ENCODE data around the genes ST7L and MAGI3.

GRCh38 chr1:111435443-111435855 is 7.9 kb upstream of the OVGP1 start:
- RRBS, result no CpG with 5 or more reads among the region's 8 CpGs

DNA sequence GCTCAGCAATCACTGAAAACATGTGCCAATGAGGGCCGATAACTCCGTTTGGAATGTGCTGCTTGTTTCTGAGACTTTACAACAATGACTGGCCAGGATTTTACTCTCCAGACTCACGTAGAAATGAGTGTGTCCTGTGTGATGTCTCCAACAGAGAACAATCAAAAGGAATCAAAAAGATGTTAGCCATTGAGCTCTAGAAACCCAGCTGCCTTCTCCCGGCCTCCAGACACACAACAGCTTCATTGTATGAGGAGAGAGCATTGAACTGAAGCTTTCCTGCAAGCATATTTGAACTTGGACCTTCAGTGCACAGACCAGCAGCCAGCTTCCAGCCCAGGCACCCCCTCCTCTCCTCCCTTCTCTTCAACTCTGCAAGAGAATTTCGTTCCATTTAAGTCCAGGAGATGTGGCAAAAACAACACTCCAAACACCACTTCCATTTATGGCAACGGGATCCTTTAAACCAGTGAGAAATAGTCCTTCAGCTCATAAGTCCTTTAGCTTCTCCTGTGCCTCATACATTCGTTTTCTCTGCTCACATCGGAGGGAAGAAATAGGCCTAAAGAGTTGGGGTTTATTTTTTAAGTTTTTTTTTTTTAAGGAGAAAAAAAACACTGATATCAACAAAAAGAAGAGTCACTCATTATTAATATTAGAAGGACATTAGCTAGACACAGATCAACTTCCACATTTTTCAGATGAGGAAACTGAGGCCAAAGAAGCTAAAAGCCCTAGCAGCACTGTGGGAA is 32.4 kb upstream of the ADORA3 start:
- RRBS, result no CpG with 5 or more reads among the region's 8 CpGs

GRCh38 chr1:111619249-111619578 is 375 bp upstream of the RAP1A start:
- RRBS, result 4% methylated on average over 1 of the region's 5 CpGs

GRCh38 chr1:111684045-111684561 is 55.1 kb downstream of the INKA2 start:
- RRBS, result no CpG with 5 or more reads among the region's 2 CpGs

GRCh38 chr1:111991351-111991742 is 1.9 kb upstream of the KCND3 start:
- RRBS, result 4% methylated on average over 4 of the region's 7 CpGs

- RRBS, result no CpG with 5 or more reads among the region's 10 CpGs
These were observed 3.1 kb upstream of the KCND3 start for GRCh38 chr1:111992465-111993012.

GRCh38 chr1:112359650-112360949 is 35.9 kb upstream of the CTTNBP2NL start:
- RRBS, result no CpG with 5 or more reads among the region's 12 CpGs

DNA sequence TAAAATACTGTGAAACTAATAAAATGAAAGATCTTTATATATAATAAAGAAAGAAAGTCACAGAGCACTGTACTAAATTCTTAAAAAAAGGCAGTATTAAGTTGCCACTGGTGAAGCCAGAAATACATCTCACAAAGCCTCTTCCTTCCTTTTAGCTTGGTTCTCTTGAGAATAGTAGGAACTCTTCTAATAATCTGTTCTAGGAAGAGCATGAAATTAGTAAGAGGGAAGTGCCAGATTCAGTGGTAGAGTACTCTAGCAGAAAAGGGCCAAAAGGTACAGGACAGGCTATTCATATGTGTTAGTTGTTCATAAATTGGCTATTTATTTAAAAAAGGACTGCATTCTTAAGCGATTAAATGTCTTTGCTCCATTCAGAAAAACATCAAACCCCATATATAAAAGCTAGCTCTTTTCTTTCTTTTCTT is 33.8 kb downstream of the CTTNBP2NL start:
- RRBS, result no CpG with 5 or more reads among the region's 1 CpG

DNA sequence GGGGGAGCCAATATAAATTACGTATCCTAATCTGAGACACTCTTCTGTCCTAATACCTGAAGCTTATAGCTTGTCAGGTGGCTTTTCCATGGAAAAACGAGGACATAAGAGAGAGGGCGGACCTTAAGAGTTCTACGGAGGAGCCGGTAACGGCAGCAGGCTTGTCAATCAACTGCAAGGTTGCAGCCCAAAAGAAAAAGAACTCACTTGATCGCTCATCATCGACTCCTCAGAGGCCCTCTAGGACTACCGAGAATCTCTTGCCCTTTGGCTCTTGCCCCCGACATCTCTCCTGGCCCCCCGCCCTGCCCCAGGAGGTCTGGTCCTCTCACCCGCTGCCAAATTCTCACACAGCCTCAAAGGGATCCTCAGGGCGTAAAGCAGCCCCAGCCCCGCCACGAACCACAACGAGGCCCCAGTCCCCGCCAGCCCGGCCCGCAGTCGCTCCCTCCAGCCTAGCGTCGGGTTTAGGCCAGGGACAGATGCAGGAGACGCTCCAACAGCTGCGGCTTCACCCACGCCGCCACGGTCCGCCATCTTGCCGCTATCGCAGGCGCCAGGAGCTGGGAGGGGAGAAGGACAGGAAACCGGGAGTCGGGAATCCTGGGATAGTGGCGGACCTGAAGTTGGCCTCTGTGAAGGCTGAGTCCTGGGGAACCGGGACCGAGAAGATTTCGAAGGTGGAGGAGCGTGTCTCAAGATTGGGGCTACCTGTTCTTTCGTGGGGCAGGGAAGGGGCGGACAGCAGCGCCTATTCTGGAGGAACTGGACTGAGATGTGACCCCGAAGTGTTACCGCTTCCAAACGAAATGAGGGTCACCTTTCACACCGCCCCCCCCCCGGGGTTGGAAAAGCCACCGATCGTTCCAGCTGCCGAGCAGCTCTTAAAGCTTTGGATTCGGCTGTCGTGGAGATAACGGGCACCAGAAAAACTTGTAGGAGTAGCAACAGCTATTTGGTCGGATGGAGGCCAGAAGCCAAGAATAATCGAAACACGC is at the start of gene ST7L:
TSS of gene ST7L (minus strand) at position 565 of the 998 bp plus-strand sequence.
- RRBS, result 6% methylated on average over 5 of the region's 55 CpGs

- RRBS, result no CpG with 5 or more reads among the region's 10 CpGs
These were observed 4.1 kb upstream of the MOV10 start for GRCh38 chr1:112669845-112671176.

DNA sequence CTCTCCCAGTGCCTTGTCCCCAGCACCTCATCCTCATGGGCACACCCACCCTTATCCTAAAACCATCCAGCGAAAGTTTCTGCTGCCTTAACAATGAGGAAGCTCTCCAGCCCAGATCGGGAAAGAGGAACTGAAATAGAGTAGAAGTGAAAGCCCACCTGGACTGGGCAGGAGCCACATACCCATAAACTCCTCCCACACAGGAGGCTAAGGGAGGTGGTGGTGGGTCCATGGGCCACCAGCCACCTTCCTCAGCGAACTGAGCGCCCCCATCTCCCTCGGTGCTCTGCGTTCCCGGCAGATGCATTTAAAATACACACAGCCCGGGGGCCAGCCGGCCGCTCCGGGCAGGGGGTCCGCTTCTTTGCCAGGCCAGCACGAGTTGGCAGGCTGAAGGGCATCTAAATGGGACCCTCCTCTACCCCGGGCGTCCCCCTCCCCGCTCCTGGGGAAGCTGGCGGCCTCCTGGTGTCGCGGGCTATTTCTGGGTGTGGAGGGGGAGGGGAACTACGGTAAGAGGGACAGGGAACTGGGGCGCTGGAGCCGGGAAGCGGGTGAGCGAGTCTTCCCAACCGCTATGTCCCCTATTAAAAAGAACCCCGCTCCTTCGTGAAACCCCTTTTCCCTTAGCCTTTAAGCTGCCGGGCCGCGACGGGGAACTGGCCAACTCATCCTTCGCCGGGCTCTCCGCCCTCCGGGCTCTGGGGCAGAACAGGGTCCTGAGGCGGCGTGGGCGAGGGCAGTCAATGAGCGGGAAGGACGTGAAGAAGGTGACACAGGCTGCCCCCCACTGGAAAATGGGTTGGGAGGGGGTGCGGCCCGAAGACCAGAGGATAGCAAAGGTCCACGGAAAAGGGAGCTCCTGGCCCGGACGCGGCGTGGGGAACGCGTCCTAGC is 875 bp downstream of the PPM1J start:
- RRBS, result 4% methylated on average over 18 of the region's 49 CpGs

DNA sequence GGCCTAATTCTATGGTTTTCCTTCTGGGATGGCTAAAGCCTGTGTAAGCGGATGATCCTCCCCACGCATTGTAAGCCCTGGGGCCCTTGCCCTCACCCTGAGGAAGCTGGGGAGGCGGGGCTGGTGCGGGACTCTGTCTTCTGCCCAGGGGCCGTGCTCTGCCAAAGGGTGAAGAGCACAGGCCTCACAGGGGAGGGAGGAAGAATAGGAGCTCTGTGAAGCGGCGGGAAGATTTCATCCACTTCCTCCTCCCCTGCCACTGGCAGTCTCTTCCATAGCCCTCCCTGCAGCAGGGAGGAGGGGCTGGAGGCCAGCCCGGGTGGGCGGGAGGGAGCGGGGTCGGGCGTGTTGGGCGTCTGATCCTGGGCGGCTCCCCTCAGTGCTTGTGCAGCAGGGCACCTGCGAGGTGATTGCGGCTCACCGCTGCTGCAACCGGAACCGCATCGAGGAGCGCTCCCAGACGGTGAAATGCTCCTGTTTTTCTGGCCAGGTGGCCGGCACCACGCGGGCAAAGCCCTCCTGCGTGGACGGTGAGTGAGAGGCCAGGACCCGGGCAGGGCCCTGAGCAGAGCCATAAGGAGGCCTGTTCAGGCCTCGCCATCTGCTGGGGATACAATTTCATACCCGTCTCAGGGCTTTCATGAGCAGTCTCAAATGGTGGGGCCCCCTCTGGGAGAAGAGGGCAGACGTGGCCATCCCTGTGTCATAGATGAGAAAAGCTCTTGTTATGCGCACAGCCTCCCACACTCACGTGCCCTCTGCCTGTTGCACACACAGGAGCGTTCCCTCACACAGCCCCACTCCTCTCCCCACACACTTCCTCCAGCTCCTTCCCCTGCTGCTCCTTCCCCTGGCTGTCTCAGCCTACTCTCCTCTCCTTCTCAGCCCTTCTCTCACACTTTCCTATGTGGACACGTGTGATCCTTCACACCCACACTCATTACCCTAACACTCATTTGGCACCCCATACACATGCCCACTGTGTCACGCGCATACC is 4.2 kb downstream of the TAFA3 start:
- RRBS, result 14% methylated on average over 11 of the region's 37 CpGs

GRCh38 chr1:112841891-112842317 is 114.1 kb downstream of the SLC16A1 start:
- RRBS, result no CpG with 5 or more reads among the region's 8 CpGs

DNA sequence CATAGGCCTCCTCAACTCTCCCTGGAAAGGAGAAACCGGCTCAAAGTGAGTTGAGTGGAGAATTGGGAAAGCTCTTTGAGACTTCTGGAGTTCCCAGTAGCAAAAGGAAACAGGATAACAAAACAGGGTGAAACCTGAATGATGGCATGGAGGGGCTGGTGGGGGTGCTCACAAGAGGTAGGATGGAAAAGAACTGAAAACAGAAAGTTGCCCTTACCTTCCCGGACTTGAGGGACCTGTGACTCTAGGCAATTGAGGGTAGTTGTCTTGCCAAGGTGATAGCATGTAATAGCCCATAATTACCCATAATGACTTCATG is 84.9 kb downstream of the SLC16A1 start:
- RRBS, result no CpG with 5 or more reads among the region's 2 CpGs

- RRBS, result no CpG with 5 or more reads among the region's 1 CpG
These were observed 43.2 kb downstream of the SLC16A1 start for GRCh38 chr1:112912730-112913302.

GRCh38 chr1:112997748-112998351 is 41.9 kb upstream of the SLC16A1 start:
- RRBS, result no CpG with 5 or more reads among the region's 2 CpGs

DNA sequence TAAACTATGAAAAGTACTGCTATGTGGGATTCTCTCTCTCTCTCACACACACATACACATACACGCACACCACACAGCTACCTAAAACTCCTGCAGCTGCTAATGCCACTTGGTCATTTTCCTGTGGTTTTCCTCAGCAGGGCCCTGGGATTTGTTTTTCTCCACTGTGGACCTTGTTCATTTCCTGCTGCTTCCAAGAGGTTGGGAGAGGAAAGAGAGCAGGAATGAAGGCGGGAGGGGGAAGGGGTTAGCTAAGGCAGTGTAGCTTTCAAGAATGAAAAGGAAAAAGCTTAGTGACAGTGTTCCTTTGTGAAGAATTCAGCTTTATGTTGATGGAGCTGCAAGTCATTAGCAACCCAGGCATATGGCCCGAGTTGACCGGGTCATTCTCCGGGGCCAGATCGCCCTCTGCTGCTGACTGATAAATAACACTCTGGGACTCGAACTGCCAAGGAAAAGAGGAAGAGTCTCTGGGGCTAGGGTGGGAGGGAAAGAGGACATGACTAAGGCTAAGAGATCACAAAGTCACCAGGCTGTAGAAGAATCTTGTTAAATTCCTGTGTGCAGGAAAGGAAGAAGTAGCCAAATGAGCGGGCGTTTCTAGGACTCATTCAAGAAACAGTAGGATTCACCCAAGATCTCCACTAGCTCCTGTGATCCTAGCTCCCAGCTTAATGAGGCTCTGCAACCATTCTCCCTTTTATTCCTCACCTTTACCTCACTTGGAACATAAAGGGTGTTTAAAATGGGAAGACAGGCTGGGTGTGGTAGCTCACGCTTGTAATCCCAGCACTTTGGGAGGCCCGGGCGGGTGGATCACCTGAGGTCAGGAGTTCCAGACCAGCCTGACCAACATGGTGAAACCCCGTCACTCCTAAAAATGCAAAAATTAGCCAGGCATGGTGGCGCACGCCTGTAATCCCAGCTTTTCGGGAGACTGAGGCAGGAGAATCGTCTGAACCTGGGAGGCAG is 30.3 kb upstream of the LRIG2 start:
- RRBS, result no CpG with 5 or more reads among the region's 17 CpGs

- RRBS, result no CpG with 5 or more reads among the region's 5 CpGs
These were observed 137.6 kb upstream of the MAGI3 start for GRCh38 chr1:113252747-113253079.

- RRBS, result 2% methylated on average over 40 of the region's 63 CpGs
These were observed at the start of gene MAGI3 for GRCh38 chr1:113390362-113390912. TSS of gene MAGI3 (plus strand) at chr1:113390515.